Aorta (tissue), 1 donor: ENCODE results near the gene TEX29.

DNA sequence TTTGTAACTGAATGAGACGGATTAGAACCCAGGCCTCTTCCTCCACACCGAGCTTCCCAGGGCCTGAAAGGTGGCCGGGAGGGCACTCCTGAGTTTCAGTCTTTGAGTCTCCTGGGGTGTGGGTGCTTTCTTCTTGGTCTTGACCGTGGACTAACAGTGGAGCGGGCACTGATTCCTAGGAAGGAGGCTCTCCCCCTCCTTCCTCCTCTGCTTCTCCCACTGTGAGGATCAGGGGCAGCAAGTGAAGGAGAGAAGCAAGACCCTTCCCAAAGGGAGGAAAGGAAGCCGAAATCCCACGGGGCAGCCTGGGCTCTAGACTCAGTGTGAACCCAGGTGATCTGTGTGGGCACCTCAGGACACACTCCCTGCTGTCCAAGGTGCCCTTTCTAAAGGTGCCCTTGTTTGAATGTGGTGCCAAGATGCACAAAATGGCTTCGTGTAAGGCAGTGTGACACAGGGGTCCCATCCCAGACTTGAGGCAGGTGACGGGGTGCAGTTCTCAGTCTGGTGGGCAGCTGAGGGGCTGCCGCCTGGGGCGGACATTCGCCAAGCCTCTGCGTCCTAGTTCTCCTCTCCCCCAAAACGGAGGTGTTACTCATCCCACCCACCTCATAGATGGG lies 4.0 kb downstream of the COL4A2 start:
- PRO-cap: no peak

- PRO-cap: bidirectional peak, plus-strand start at chr13:110387789, minus-strand start at chr13:110387541
Observed at GRCh38 chr13:110387331-110387931, 80.3 kb downstream of the COL4A2 start.

GRCh38 chr13:110428197-110428766 lies 121.2 kb downstream of the COL4A2 start:
- PRO-cap: no peak

GRCh38 chr13:110504108-110504599 lies 57.4 kb downstream of the RAB20 start:
- PRO-cap: no peak

- PRO-cap: no peak
Observed at GRCh38 chr13:110616737-110617074, 1.4 kb downstream of the NAXD start.

- PRO-cap: no peak
Observed at GRCh38 chr13:110638553-110639594, 23.5 kb downstream of the NAXD start.

DNA sequence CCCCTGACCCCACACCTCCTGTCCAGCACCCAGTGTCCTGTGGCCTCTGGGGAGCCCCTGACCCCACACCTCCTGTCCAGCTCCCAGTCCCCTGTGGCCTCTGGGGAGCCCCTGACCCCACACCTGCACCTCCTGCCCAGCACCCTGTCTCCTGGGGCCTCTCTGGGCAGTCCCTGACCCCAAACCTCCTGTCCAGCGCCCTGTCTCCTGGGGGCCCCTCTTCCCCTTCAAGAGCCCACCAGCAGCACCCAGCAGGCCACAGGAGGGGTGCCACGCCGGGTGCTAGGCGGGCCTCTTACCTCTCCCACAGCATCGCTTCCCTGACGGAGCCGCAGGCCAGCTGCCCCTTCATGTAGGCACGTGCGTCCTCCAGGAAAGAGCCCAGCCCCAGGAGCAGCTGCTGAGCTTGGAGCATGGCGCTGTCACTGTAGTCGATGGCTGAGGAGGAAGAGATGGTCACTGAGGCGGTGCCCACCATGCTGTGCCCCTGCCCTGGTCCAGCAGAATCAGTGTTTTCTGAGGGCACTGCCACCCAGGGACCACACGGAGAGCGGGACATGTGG lies 31.5 kb downstream of the NAXD start:
- PRO-cap: no peak

- PRO-cap: bidirectional peak, plus-strand start at chr13:110715033, minus-strand start at chr13:110714789; bidirectional peak, plus-strand start at chr13:110715563, minus-strand start at chr13:110715353
Observed at GRCh38 chr13:110714855-110715709, 1.6 kb downstream of the ING1 start.

GRCh38 chr13:110809844-110810114 lies 96.3 kb downstream of the ING1 start:
- PRO-cap: no peak

- PRO-cap: no peak
Observed at GRCh38 chr13:111166906-111167704, 52.0 kb downstream of the ARHGEF7 start.

GRCh38 chr13:111189093-111189687 lies 74.1 kb downstream of the ARHGEF7 start:
- PRO-cap: no peak

DNA sequence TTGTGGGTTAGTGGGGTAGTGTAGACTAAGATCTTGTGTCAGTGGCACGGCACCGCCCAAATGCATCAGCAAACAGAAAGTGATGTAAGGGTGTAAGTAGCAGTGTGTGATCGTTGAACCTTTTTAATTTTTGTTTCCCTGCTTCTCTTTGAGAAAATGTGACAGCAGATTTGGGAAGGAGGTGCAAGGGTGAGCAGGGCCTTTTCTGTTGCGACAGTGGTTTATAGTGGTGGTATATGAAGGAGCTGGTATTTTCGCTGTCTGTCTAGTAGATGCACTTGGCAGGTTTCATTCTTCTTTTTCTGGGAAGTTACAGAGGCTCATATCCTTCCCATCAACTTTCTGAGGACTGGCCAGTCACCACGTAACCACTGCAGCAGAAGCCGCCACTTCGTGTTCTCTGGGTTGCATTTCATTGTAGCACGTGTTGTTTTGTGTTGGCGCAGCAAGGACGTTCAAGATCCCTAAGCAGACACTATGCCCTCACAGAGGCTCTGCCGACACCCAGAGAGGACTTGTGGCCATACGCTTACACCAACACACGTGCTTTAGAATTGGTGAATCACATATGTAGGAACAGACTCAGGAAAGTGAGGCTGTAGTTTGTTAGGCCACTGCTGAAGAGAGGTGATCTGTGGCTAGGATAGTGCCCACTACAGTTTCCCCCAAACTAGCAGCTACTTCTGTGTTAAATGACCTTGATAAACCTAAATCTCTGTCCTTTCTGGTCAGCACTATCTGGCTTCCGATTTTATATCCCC lies 42.2 kb upstream of the TEX29 start:
- PRO-cap: no peak

GRCh38 chr13:111320429-111320823 lies at the start of gene TEX29:
Gene TEX29, plus strand, starts transcription at chr13:111320642.
- PRO-cap: no peak

DNA sequence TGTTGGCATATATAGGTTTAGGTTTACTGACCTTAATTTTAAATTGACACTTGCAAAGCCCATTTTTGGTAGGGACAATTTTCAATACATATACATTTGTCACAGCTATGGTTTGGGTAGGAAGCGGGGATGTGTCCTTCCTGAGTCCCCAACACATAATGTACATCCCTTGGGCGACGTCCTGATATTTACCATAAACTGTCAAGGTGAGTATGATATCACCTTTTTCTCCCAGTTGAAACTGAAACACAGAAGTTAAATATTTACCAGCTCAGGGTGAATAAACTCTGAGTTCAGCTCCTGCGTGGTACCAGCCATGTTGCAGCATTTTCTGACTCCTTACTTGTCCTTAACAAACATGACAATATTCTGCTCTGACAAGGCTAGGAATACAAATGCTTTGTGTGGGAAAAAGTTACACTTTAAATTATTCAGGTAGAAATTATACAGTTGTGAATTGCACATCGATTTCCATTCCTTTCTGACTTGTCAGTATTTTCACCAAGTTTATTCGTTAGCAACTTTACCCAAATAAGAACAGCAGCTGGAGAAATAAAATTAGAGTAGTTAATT lies 294.2 kb downstream of the TEX29 start:
- PRO-cap: no peak

DNA sequence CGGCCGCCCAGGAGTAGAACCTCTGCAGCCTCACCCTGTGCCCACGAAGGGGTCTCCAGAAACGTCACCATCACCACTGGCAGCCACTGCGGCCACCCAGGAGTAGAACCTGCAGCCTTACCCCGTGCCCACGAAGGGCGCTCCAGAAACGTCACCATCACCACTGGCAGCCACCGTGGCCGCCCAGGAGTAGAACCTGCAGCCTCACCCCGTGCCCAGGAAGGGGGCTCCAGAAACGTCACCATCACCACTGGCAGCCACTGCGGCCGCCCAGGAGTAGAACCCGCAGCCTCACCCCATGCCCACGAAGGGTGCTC lies 336.1 kb downstream of the TEX29 start:
- PRO-cap: no peak

DNA sequence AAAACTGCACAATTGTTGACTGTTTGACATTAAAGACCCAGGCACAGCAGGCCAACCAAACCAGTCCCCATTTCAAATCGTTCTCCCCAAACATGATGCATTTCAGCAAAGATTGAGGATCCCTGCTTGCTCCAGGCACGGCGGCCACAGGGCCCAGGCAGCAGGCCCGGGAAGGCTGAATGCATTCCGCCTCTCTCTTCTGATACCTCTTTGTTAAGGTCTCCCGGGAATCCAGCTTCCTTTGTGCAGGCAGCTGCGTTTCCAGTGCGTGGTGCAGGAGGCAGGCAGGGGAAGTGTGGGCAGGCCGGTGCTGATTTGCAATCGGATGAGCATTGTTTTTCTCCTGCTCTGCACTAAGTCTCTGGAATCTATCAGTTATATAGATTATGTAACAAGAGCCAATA lies 337.7 kb downstream of the TEX29 start:
- PRO-cap: no peak

DNA sequence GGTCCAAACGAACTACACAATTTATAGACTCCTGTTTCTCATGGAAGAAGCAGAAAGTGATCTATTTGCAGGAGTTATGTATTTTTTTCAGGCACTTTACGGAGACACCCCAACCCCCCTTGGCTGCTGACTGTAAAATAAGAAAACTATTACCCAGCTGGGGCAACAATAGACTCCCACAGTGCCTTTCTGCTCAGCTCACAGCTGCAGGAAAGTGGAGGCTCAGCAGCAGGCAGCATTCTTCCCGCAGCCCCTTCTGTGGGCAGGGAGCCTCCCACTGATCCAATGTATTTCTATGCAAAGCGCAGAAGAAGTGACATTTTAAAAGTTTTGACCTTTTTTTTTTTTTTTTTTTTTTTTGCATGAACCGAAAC lies 95.0 kb downstream of the SOX1 start:
- PRO-cap: no peak

GRCh38 chr13:112163778-112164019 lies 96.8 kb downstream of the SOX1 start:
- PRO-cap: no peak

GRCh38 chr13:112236458-112237296 lies 139.5 kb upstream of the SPACA7 start:
- PRO-cap: no peak

- PRO-cap: no peak
Observed at GRCh38 chr13:112526464-112527333, 61.3 kb downstream of the TUBGCP3 start.